Caco-2 (cell line): ENCODE measurements around the genes MAN1B1, GRIN1 and ENSG00000284976.

GRCh38 chr9:137040828-137041637, 4.9 kb downstream of the NPDC1 start:
- PRO-cap: no peak
- RRBS: 84% methylated on average over 10 of the region's 36 CpGs

- PRO-cap: no peak
- RRBS: 96% methylated on average over 7 of the region's 21 CpGs
These were observed 3.0 kb downstream of the NPDC1 start for GRCh38 chr9:137042947-137043450.

- PRO-cap: no peak
- RRBS: 44% methylated on average over 25 of the region's 38 CpGs
These were observed 537 bp downstream of the UAP1L1 start for GRCh38 chr9:137077841-137078266.

GRCh38 chr9:137086515-137087234, at the start of gene MAN1B1:
TSS of gene MAN1B1 (plus strand) at chr9:137086985.
- PRO-cap: bidirectional peak, plus-strand start at chr9:137086985, minus-strand start at chr9:137086631
- RRBS: 4% methylated on average over 8 of the region's 83 CpGs

DNA sequence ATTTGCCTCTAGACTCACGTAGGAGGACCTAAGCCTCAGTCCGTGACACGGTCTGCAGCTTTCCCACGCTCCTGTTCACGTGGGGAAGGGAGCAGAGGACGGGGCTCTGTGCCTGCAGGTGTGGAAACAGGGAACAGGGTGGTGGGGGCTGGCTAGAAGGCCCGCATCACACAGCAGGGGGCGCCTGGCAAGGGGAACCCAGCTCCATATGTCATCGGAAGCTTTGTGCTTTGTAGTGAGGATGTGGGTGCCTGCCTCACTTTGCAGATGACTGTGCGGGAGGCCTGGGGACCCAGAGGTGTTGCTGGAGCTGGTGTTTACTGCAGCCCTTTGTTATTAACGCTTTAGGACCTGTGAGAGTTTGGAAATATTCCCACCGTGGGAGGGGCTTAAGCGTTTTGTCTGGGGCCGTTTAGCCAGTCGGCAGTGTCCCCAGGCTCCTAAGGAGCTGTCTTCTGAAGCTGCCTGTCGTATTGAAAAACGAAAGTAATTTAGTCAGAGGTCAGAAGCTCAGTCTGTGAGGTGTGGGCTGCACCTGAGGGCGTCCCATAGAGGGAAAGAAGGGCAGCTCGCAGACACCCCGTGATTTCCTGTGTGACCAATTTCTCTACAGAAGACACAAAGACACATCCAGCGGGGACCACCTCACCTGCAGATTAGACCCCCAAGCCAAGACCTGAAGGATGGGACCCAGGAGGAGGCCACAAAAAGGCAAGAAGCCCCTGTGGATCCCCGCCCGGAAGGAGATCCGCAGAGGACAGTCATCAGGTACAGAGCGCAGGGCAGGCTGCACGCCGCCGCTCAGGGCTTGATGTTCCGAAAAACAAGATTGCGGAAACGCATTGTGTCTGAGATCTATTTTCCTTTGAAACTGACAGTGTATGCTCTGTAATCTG, 9.1 kb downstream of the MAN1B1 start:
- PRO-cap: no peak
- RRBS: no CpG with 5 or more reads among the region's 31 CpGs

- PRO-cap: no peak
- RRBS: 21% methylated on average over 19 of the region's 78 CpGs
These were observed at the start of gene GRIN1 for GRCh38 chr9:137138715-137139331. TSS of gene GRIN1 (plus strand) at chr9:137139154.

GRCh38 chr9:137170222-137170569, 345 bp upstream of the LRRC26 start:
- PRO-cap: no peak
- RRBS: 23% methylated on average over 1 of the region's 17 CpGs

GRCh38 chr9:137217022-137218485, at the start of gene ENSG00000284976:
TSS of gene ENSG00000284976 (plus strand) at chr9:137217494.
- PRO-cap: bidirectional peak, plus-strand start at chr9:137217494, minus-strand start at chr9:137217385
- RRBS: 69% methylated on average over 13 of the region's 64 CpGs

GRCh38 chr9:137221364-137222165, 475 bp downstream of the RNF208 start:
- PRO-cap: bidirectional peak, plus-strand start at chr9:137222040, minus-strand start at chr9:137221878
- RRBS: 10% methylated on average over 47 of the region's 72 CpGs

GRCh38 chr9:137241482-137241853, 381 bp downstream of the TUBB4B start:
- PRO-cap: no peak
- RRBS: 3% methylated on average over 11 of the region's 49 CpGs

GRCh38 chr9:137280713-137281187, 3.2 kb downstream of the TOR4A start:
- PRO-cap: no peak
- RRBS: 97% methylated on average over 25 of the region's 51 CpGs

DNA sequence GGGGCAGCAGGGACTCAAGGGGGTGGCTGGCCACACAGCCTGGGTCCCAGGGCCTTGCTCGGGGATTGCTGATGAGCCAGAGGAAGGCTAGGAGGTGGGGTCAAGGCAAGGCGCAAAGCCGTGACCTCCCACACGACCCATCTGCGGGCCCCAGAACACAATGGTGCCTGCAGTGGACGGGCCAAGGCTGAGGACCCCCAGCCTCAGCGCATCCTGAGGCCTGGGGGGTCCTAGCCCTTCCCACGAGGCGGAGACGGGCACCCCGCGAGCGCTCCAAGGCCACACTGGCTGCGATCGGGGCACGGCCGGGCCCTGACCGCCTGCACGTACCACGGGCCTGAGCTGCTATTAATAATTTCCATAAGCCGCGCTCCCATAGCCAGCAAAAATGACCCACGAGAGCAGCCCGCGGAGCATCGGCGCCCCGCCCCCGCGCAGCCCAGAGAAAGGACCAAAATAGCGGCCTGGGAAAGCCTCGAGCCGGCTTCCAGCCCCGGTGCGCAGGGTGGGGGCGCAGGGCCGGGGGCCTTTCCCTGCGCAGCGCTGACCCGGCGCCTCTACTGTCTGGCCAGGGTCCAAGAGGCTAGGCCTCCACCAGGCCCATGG, 54.6 kb downstream of the EXD3 start:
- PRO-cap: no peak
- RRBS: 97% methylated on average over 2 of the region's 41 CpGs

DNA sequence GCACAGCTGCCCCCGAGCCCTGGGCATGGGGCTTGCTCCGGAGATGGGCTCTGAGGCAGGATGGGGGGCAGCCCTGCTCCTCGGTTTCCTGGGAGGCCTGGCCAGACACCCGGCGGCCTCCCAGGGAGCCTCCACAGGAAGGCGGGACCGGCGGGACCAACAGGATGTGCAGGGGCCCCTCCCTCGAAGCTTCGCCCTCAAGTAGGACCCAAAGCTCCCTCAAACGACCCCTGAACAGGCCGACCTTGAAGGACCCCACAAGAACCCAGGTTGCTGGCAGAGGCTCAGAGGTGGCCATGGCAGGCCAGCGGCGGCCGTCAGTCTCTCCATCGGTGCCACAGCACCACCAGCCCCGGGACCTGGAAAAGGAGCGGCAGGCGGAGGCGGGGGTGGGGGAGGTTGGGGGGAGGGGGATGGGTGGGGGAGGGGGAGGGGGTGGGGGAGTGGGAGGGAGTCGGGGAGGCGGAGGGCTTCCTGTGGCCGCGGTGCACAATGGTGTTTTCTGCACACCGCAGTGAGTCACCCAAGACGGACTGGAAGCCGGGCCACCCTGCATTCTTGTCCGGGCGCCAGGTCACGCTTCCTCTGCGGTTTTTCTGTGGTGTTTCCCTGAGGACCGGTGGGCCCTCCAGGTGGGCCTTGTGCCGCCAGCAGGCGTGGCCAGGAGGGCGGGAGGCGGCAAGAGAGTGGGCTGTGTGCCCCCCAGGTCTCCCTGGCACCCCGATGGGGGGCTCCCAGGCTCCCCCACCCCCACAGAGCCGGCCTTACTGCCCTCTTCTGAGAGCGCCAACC, 11.5 kb downstream of the EXD3 start:
- PRO-cap: no peak
- RRBS: 97% methylated on average over 8 of the region's 39 CpGs

DNA sequence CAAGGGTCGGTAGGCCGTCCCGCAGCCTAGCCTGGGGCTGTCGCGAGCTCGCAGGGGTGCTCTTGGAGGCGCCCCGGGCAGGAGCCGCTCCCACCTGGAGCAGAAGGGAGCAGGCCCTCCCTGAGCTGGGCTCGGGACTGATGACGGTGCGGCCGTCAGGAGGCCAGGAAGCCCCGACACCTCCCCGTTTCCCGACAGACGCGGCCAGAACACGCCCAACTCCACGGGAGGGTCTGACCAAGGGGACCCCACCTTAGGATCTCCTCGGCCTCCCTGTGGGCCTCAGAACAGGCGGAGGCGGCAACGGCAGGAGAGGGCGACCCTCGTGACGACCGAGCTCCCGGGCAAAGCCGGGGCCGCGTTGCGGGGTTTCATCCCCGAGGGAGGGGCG, 6.2 kb downstream of the EXD3 start:
- PRO-cap: no peak
- RRBS: 96% methylated on average over 6 of the region's 35 CpGs

DNA sequence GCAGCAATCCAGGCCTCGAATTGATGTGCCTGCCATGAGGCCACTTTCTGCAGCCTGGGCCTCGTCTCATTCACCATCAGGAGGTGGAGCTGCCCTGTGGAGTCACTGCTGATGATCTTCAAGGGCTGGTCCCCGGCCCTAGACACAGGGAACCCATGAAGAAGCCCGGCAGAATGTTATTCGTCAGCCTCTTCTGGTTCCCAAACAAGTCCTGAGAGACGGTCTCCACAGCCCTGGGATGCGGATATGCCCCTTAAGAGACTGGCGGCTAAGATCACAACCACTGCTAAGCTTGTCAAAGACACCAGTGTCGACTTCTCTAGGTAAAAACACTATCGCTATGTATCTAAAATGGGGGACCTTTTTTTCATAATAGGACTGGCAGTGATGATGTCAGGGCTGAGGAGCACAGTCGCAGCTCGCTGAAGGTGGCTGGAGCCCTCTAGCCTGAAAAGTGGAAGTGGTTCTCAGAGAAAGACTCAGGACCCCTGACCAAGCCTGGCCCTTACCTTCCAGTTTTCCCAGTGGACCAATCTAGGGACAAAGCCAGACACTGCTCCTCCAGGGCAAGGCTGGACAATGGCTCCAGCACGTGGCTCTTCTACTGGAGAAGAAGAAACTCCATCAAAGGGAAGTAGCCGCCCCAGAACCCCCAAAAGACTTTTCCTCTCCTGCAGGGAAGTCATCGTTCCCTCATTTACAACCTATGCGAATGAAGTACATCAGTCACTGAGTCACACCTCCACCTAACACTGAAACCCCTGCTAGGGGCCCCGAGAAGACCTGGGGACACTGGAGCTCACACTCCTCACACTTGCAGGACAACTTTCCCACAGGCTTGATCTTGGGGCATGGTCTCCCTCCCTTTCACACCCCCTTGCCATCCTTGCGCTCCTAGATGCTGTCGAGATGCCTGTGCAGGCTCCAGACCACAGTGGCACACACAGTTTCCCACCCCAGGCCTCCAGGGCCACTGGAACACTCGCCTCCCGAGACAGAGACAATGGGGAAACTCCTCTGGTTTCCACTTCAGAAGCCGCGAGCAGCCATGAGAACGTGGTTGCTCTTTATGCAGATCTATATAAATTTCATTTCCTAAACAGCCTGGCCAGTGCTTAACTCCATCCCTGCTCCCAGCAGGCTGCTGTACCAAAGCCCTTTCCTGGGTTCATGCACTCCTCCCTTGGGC, 4.1 kb downstream of the DPH7 start:
- PRO-cap: no peak
- RRBS: no CpG with 5 or more reads among the region's 24 CpGs

- PRO-cap: no peak
- RRBS: no CpG with 5 or more reads among the region's 21 CpGs
These were observed 86.9 kb downstream of the EHMT1 start for GRCh38 chr9:137705366-137706536.

GRCh38 chr9:137837511-137838158, 39.9 kb upstream of the CACNA1B start:
- PRO-cap: no peak
- RRBS: 97% methylated on average over 2 of the region's 12 CpGs

- PRO-cap: no peak
- RRBS: no CpG with 5 or more reads among the region's 16 CpGs
These were observed 42.1 kb downstream of the CACNA1B start for GRCh38 chr9:137919596-137920093.

DNA sequence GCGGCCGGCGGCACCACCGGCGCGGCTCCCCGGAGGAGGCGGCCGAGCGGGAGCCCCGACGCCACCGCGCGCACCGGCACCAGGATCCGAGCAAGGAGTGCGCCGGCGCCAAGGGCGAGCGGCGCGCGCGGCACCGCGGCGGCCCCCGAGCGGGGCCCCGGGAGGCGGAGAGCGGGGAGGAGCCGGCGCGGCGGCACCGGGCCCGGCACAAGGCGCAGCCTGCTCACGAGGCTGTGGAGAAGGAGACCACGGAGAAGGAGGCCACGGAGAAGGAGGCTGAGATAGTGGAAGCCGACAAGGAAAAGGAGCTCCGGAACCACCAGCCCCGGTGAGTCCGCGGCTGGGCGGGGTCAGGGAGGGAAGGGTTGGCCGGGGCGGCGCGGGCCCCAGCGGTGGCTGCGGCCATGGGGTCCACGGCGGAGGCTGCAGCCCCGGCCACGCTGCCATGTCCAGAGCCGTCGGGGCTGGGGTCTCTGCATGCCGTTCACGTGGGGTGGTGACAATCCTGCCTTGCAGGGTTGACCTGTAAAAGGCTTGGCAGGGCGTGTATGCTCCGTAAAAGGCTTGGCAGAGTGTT, 146.0 kb downstream of the CACNA1B start:
- PRO-cap: no peak
- RRBS: 17% methylated on average over 44 of the region's 66 CpGs

DNA sequence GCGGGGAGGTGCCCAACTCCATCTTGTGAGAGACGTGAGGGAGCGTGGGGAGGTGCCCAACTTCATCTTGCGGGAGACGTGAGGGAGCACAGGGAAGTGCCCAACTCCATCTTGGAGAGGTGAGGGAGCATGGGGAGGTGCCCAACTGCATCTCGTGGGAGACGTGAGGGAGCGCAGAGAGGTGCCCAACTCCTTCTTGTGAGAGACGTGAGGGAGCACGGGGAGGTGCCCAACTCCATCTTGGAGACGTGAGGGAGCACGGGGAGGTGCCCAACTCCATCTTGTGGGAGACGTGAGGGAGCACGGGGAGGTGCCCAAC, 235.2 kb downstream of the CACNA1B start:
- PRO-cap: no peak
- RRBS: no CpG with 5 or more reads among the region's 14 CpGs